Hair follicular keratinocyte (primary cell): Measurements from ENCODE around the gene ACTMAP.

DNA sequence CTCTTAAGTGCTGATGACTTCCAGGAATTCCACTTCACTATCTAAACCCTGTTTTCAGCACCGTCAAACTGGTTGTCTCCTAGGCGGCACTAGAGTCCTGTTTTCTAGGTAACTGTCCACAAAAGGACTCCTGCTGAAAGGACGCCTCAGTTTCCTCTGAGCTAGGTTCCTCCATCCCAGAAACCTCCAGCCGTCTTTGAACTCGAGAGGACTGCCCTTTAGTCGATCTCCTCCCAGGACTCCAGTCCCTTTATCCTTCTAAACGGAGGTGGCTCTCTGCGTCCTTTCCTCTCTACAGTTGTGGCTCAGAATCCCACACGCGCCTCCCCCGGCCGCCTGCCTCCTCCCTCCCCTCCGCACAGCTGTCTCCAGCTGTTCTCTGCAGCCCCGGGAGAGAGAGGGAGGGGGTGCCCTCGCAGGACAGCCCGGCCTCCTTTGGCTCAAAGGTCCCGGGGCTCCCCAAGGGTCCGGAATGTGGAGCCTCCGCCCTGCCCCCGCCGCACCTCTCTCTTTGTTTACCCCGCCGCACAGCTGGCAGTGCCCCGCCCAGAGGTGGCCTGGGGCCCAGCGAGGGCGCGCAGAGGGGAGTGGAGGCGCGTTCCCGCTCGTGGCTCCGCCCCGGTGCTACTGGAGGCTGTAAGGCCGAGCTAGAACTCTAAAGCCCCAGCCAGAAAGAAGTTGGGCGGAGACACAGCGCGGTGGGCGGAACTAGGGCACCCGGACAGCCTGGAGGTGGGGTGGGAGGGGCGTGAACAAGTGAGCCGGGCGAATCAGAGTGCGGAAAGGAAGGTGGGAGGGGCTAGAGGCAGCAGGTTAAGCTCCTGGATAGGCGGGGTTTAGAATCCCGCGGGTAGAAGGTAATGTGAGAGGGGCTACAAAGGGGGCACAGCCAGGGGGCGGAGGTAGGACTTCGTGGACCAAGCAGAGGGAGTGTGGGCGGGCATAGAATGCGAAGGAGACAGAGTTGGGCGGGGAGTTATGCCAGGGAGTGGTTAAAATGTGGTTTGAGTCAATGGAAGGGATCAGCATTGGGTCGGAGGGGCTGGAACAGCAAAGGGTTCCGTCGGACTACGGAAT is 2.6 kb downstream of the LTBP4 start:
- RAMPAGE, long total RNA: no peak

GRCh38 chr19:40604467-40605132 is 3.4 kb downstream of the LTBP4 start:
- RAMPAGE, long total RNA: no peak

DNA sequence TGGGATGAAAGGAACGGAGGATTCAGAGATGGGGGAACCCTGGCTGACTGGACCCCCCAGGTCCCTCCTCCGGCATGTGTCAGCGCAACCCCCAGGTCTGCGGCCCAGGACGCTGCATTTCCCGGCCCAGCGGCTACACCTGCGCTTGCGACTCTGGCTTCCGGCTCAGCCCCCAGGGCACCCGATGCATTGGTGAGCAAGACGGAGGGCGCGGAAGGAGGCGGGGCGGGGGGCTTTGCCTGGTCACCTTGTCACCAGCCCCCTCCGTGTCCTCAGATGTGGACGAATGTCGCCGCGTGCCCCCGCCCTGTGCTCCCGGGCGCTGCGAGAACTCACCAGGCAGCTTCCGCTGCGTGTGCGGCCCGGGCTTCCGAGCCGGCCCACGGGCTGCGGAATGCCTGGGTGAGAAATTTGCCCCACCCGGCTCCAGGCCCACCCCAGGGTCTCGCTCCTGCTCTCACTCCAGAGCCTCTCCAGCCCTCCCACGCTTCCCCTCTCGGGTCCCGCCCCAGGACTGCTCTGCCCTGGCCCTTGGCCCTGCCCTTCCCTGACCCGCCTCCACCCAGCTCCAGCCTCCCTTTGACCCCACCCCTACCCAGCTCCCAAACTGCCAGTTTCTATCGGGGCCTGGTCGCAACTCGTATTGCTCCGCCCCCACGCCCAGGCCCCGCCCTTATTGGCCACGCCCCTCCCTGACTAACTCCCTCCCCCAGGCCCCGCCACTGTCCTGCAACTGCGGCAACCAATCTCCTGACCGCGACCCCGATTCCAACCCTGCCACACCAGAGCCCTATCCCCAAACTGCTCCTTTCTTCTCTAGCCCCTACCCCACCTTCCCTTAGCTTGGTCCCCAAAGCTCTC is 8.5 kb downstream of the LTBP4 start:
- RAMPAGE, long total RNA: no peak

- RAMPAGE, long total RNA: start-site peak on the plus strand at chr19:40613910-40614187, 20 and 11 reads in 2 replicates
These were observed 12.8 kb downstream of the LTBP4 start for GRCh38 chr19:40613868-40614541.

DNA sequence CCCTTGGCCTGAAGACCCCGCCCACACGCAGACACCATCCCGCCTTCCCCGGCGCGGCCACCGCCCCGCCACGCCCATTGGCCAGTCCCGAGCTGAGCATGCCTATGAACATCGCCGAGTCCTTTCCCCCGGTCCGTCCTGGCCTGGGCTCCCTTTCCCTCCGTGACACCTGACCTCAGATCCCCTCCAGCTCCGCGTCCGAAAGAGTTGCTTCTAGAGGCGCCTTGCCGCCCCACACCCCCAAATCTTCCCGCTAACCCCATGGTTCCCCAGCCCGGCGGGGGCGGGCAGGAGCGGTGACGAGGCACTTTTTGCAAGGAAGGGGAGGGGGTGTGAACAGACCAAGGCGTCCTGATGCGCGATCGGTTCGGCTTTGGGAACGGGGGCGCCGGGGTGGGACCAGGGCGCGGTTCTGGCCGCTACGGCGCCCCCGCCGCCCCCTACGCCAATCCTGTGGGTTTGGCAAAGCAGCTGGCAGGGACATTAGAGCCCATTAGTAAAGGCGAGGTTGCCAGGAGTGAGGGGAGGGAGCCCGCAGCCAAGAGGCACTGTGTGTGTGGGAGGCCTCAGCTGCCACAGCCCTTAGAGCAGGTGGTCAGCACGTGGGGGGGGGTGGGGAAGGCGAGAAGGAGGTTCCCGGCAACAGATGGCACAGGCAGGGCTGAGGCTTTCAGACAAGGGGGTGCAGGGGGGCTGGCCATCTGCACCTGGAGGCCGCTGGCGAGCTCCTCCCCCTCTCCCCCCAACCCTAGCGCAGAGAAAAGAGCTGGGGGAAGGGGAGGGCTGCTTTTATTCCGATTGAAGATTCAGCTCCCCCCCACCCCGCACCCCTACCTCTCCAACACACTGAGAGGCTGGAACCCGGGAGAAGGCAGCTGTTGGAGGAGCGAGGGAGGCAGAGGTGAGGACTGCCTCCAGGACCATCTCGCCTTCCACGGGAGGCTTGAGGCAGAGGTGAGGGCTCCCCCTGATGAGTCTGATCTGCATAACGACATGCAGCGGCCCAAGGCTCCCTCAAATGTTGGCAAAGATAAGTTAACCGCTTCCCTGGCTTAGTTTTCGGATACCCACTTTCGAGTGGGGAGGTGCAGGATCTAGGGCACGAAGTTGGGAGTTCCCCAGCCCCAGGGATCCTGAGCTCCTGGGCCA is 681 bp upstream of the NUMBL start:
- RAMPAGE, long total RNA: no peak

- RAMPAGE, long total RNA: no peak
These were observed 5.0 kb downstream of the ACTMAP start for GRCh38 chr19:40745281-40745738.

DNA sequence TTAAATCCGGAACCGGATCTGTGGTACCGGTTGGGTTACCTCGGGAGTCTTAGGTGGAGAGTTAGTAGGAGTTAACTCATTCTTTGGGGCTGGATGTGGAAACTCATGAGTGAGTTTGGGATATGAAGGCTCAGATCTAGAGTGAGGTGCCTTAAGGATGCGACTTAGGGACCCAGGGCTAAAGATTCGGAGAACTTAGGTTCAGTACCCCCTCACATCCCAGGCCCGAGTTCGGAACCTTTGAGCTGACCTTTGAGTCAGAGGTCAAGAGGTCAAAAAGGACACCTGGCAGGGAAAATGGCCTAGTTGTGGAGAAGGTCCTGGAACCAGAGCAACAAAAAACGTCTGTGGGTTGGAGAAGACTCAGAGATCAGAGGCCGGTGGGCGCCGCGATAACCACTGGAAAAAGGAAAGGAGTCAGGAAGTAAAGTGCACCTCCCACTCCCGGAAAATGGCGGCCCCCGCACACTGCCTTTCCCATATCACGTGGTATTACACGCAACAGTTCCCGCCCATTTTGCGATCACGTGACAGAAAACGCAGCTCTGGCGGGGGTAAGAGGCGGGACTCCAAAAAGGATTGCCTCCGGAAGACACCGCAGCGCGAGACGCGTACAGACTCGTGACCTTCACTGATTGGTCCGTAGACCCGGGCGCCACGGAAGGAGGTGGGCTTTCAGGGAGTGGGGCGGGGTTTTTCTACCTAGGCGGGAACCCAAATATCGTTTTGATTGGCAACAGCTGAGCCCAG is at the start of gene ACTMAP:
Gene ACTMAP (minus strand): TSS at position 443 of the 750 bp plus-strand sequence.
- RAMPAGE, long total RNA: no peak

GRCh38 chr19:40750785-40751129 is 246 bp upstream of the SNRPA start:
- RAMPAGE, long total RNA: start-site peak on the plus strand at chr19:40750847-40750913, 37 and 33 reads in 2 replicates

- RAMPAGE, long total RNA: no peak
These were observed 1.8 kb downstream of the EGLN2 start for GRCh38 chr19:40800677-40801268.

- RAMPAGE, long total RNA: no peak
These were observed 8.6 kb downstream of the EGLN2 start for GRCh38 chr19:40807497-40808092.

DNA sequence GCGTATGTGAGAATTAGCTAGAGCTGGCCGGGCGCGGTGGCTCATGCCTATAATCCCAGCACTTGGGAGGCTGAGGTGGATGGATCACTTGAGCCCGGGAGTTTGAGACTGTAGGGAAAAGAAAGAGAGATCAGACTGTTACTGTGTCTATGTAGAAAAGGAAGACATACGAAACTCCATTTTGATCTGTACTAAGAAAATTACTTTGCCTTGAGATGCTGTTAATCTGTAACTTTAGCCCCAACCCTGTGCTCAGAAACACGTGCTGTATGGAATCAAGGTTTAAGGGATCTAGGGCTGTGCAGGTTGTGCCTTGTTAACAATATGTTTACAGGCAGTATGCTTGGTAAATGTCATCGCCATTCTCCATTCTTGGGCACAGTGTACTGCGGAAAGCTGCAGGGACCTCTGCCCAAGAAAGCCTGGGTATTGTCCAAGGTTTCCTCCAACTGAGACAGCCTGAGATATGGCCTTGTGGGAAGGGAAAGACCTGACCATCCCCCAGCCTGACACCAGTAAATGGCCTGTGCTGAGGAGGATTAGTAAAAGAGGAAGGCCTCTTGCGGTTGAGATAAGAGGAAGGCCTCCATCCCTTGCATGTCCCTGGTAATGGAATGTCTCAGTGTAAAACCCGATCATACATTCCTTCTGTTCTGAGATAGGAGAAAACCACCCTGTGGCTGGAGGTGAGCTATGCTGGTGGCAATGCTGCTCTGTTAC is 23.7 kb downstream of the EGLN2 start:
- RAMPAGE, long total RNA: no peak

DNA sequence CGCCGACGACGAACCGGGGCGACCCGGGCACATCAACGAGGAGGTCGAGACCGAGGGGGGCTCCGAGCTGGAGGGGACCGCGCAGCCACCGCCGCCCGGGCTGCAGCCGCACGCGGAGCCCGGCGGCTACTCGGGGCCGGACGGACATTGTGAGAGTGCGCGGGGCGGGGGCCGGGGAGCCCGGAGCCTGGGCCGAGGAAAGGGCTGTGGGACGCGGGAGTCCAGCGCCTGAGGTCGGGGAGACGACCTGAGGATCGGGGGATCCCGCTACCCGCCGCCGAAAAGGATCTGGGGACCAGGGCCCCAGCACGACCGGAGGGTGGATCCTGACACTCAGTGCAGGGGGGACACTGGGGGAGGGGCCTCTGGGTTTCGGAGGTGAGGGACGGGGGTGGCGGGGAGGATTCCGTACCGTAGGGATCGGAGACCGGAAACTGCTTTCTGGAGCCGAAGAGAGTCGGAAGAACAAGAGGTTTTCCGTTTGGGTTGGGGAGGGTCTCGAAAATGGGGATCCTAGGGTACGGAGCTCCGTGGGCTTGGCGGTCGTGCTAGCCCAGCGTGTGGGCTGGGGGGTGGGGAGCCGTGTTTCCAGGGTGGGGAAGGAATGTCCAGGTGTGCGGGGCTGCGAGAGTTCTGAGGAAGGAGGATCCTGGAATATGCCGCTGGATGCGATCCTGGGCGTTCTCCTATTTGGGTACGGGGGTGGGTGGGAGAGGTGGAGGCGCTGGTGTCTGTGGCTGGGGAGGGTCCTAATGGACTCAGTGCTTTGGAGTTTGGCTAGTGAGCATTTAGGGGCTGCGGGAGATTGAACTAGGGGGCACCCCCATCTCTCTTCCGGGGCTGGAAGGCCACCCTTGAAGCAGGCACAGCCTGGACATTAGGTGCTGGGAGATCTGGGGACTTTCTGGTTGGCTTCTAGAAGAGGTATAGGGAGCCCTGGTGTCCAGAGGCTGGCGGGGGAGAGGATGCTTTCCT is 765 bp downstream of the HNRNPUL1 start:
- RAMPAGE, long total RNA: no peak

GRCh38 chr19:41271732-41272252 is 7.6 kb downstream of the HNRNPUL1 start:
- RAMPAGE, long total RNA: no peak

- RAMPAGE, long total RNA: no peak
These were observed 14.6 kb downstream of the HNRNPUL1 start for GRCh38 chr19:41278649-41279348.

- RAMPAGE, long total RNA: no peak
These were observed 10.2 kb upstream of the CCDC97 start for GRCh38 chr19:41299615-41300271.

DNA sequence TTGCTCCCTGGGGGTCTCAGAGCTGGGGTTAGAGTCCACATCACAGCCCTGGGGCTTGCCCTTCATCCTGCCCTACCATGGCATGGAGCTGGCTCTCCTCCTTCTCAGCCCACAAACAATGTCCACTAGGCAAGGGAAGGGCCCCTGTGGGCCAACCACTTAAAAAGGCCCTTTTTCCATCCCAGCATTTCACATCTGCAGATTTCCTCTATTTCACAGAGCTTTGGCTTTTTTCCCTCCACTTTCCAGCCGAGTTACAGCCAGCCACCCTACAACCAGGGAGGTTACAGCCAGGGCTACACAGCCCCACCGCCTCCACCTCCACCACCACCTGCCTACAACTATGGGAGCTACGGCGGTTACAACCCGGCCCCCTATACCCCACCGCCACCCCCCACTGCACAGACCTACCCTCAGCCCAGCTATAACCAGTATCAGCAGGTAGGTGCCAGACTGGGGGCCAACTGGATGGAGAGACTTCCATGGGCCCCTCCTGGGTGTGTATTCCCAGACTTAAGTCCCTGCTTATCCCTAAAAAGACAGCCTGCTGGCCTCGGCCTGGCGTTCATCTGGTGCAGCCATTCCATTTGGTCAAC is 4.4 kb upstream of the CCDC97 start:
- RAMPAGE, long total RNA: no peak

GRCh38 chr19:41322610-41323406 is 12.8 kb downstream of the CCDC97 start:
- RAMPAGE, long total RNA: no peak

DNA sequence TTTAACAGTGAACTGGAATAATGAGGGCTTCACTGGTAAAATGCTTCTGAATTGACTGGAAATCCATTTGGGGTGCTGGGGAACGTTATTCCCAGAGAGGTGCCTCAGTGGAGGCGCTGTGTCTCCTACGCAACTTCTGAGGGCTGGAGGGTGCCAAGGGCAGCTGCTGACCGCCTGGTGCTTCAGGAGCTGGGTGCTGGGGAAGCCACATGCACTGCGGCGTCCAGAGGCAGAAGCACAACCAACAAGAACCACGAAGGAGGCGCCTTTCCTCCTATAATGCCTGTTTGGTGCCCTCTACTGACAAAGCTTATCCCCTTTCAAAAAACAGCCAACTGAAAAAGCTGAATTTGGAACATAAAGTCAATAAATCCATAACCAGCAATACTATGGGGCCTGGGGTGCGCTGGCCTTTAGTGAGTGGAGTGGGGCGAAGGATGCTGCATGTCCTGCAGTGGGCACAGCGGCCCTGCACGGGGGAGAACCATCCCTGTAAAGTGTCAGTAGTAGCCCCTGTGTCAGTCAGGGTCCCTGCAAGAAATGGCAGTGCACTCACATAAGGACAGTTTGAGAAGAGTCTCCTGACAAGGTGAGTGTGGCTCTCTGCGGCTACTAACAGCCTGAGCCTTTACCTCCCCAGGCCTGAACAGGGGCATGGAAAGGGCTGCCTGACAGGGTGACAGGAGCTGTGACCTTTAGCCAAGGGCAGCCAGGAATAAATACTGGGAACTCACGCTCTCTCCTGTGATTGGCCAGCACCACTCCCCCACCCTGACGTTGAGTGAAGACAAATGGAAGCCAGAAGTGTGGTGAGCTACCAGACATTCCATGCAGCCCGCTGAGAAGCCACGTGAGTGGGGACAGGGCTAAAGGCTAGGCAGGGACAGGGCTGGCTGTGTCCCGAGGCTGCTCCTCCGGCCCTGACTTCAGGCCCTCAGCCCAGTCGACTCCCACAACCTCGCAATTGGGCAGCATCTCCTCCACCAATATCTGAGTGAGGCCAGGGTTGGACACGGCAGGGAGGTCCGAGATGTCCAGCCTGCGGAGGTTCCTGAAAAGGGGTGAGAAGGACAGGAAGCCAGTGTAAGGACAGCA is 4.5 kb upstream of the B3GNT8 start:
- RAMPAGE, long total RNA: no peak

- RAMPAGE, long total RNA: no peak
These were observed 37.4 kb downstream of the ERICH4 start for GRCh38 chr19:41480203-41480831.

- RAMPAGE, long total RNA: no peak
These were observed 3.5 kb downstream of the CEACAM5 start for GRCh38 chr19:41711673-41712495.